Hair follicle dermal papilla cell (primary cell): ENCODE results near the gene USP50.

GRCh38 chr15:50224483-50225024 is 41.0 kb downstream of the HDC start:
- CAGE, long polyA plus RNA, result no peak

DNA sequence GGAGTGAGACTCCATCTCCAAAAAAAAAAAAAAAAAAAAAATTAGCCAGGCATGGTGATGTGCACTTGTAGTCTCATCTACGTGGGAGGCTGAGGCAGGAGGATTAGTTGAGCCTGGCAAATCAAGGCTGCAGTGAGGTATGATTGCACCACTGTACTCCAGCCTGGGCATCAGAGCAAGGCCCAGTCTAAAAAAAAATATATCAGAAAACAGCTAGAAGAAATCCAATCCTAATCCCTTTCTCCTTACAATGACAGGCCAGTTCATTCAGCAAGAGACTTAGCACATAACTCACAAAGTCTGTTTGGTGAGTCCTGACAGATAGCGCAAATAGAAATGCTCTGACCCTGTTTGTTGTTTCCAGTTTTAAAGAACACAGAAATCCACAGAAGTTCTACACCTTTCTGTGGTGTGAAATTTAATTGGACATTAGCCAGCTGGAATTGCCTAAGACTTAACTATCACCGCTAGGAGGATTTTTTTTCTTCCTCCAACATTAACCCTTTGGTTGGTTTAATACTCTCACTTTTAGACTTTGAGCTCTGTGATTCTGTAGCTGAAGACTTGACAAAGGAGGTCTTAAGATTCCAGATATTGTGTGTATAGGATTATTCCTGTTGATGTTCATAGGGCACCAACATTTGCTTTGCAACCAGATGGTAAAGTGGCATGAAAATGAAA is 30.8 kb downstream of the HDC start:
- CAGE, long polyA plus RNA, result no peak

DNA sequence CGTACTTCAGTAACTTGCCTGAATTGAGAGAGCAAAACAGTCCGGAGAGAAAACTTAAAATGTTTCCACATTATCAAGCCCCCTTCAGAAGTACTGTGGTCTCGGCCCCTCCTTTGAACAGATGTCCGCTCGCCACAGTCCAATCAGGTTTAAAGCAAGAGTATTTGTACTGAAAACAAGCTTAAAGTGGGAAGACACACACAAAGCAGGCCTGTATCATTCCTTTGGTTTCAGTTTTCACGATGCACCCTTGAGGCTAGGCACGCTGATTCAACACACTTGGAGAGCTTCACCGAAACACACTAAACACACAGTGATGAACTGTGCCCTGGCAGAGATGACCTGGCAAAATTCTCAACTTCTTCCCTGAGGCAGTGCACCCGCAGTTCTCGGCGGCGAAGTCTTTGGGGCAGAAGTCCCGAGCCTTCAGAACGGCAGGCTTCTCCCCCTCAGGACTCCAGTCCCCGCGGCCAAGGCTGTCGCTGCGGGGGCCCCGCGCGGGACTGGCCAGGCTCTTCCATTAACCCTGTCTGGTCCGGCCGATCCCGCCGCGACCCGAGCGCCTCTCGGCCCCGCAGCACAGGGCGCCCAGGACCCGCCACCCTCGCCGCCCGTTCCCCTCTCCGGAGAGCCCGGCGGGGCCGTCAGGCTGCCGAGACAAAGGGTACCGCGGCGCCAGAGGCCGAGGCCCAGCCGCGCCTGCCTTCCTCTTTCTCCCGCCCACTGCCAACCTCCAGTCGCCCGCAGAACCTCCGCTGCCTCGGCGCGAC is 953 bp downstream of the GABPB1 start:
- CAGE, long polyA plus RNA, result no peak

DNA sequence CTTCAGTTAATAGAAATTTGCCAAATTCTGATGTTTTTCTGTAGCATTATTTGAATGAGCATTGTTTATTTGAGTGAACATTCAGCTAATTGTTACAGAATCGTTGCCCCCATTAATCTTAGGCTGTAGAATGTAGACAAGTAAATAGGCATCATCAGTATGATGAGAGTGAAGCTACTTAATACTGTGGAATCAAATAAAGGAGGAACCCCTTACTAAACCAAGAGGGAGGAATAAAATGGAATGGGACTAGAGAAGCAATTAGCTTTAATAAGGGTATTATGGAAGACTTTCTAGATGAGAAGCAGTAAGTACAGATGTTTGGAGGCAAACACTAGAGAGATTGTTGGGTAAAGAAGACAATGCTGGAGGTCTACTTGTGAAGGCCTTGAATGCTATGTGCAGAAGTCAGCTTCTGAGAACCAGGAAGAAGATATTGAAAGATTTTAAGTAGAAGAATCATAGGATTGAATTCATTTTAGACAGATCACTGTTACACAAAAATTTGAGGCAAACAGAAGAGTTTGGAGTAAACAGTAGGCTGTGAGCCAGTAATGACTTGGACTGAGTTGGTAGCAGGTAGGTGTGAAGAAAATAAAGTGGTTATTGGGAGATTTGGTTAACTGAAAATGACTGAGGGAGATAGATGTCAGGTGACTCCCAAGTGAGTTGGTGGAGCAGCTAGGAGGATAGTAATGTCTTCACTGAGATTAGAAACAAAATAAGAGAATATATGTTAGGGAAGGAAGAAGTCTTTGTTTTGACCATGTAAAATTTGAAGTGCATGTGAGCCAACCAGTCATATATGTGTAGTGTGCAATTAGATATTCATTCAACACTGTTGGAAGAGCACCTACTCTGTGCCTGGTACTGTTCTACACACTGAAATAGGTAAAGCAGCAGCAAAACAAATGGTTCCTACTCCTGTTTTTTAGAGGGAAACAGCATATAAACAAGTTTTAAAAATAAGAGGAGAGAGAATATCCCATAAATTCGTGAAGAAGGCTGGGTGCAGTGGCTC is 1.7 kb upstream of the GABPB1 start:
- CAGE, long polyA plus RNA, result no peak

- CAGE, long polyA plus RNA, result no peak
Observed at GRCh38 chr15:50546446-50546968, at the start of gene USP50. TSS of gene USP50 (minus strand) at chr15:50546666.

GRCh38 chr15:50635625-50635824 is 51.1 kb downstream of the TRPM7 start:
- CAGE, long polyA plus RNA, result no peak

DNA sequence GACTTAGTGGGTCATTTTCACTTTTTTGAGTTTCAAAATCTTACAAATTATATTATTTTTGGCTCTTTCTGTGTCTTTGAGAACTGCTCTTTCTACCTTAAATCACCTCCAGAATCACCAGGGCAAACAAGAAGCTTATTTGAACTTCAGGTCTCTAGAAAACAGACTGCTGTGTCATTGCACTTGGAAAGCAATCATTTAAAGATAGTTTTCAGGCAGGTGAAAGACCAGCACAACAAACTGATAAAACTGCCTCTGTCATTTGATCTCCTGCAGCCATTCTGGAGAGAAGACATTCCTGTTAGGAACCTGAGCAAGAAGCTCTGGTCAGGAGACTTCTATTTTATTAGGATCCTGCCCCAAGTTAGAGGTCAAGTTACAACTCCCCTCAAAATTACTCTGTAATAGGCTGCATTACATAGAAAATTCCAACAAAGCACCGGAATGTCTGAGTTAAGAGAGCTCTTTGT is 50.7 kb upstream of the AP4E1 start:
- CAGE, long polyA plus RNA, result no peak

DNA sequence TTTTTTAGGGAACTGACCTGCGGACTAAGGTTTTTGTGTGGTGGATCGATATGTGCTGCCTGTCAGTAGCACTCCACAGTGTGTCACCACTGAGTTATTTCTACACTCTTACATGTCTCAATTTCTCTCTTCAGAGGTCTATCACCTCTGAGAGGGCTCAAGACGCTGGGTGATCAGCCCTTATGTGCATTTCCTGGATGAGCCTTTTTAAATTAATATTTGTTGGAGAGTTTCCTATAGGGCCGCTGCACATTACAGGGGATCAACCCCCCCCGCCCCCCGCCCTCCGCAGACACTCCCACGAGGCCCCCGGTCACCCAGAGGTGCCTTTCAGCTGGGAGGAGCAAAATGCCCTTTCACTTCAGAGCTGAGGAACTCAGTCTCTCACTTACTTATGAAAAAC is 34.5 kb upstream of the AP4E1 start:
- CAGE, long polyA plus RNA, result no peak

DNA sequence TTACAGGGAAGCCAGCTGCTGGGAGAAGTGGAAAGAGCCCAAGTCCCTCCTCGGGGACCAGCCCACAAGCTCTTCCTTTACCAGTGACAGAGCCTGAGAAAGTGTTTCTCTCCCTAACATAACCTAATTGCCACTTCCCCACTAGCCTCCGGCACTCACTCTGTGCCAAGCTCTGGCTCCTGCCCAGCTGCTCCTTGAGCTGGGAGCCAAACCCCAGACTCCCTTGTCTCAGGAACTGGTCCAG is 42.9 kb downstream of the TNFAIP8L3 start:
- CAGE, long polyA plus RNA, result no peak

- CAGE, long polyA plus RNA, result no peak
Observed at GRCh38 chr15:51465481-51465703, 123.9 kb downstream of the GLDN start.

GRCh38 chr15:51621589-51622261 is 846 bp downstream of the DMXL2 start:
- CAGE, long polyA plus RNA, result no peak

GRCh38 chr15:51751786-51752691 is 642 bp downstream of the TMOD2 start:
- CAGE, long polyA plus RNA, result no peak

DNA sequence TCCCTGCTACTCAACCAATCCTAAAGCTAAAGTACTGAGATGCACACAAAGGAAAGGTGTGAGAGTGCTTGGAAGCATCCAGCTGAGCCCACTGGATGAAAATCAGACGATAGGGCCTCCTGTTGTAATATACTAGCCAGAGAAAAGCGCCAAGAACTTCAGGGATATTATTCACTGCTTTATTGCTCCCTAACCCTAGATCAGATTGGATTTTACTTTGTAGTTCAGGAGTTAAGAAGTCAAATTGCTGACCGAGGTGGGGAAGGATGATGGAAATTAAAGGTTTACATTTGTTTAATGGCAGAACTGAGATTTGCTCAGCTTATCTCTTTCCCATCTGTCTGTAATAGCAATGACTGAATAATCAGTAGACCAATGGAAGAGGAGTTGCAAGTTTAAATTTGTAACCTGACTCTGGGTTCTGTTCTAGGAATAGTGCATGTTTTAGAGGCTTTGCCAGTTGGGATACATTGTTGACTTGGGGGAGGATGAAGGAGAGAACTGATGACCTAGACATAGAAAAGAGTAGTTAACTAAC is 16.5 kb upstream of the TMOD3 start:
- CAGE, long polyA plus RNA, result no peak

DNA sequence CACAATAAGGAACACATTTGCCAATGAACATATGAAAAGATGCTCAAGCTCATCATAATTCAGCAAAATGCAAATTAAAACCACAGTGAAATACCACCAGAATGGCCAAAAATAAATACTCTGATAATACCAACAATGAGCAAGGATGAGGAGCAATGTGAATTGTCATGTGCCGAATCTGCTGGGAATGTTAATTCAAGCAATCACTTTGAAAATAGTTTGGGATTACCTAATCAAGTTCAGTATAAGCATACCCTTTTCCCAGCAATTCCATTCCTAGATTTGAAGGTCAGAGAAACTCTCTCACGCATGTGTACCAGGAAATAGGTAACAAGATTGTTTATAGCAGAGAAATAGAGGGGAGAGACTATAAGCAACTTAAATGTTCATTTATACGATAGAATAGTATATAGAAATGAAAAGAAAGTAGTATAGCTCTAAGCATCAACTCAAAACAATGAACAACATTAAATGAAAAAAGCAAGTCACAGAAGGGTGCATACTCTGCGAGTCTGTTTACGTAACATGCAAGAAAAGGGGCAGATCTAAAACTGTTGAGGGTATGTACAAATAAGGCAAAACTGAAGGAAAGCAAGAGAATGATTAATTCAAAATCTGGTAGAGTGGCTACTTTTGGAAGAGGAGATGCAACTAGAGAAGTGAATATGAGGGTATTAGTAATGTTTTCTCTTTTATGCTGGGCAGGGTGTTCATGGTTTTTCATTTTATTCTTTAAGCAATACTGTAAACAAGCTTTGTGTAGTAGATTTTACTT is 27.4 kb downstream of the TMOD3 start:
- CAGE, long polyA plus RNA, result no peak

- CAGE, long polyA plus RNA, result no peak
Observed at GRCh38 chr15:51981964-51982790, 10.6 kb upstream of the LEO1 start.

DNA sequence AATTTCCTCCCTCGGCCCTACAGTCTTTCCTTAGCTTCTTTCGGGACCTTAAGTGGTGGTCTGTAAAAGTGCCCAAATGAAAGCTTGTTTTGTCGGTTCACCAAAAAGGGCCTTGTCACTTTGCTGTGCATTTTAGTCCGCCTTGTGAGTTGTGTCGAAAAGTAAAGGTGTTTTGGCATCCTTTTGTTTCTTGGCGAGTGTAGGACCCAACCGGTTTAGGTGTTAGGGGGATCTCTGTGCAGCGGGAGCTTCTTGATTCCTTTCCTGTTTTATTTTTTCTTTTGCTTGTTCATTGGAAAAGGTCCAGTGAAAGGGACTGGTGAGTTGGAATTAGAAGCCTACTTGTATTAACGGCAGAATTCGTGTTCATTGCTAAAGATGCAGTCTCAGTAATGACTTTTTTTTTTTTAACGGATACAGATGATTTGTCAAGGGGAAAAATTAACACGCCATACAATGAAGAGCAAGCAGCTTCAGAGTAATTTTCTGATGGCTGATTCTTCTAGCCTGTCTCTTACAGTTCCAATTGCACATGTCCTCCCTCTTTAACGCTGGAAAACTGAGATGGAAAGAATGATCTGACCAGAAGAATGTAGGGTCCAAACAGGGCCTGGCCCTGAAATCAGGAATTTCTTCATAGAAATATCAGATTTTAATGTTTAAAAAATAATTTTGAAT is 1.2 kb downstream of the MAPK6 start:
- CAGE, long polyA plus RNA, result no peak

- CAGE, long polyA plus RNA, result no peak
Observed at GRCh38 chr15:52039982-52041450, 21.5 kb downstream of the MAPK6 start.

GRCh38 chr15:52095047-52095413 is 17.5 kb downstream of the BCL2L10 start:
- CAGE, long polyA plus RNA, result no peak

DNA sequence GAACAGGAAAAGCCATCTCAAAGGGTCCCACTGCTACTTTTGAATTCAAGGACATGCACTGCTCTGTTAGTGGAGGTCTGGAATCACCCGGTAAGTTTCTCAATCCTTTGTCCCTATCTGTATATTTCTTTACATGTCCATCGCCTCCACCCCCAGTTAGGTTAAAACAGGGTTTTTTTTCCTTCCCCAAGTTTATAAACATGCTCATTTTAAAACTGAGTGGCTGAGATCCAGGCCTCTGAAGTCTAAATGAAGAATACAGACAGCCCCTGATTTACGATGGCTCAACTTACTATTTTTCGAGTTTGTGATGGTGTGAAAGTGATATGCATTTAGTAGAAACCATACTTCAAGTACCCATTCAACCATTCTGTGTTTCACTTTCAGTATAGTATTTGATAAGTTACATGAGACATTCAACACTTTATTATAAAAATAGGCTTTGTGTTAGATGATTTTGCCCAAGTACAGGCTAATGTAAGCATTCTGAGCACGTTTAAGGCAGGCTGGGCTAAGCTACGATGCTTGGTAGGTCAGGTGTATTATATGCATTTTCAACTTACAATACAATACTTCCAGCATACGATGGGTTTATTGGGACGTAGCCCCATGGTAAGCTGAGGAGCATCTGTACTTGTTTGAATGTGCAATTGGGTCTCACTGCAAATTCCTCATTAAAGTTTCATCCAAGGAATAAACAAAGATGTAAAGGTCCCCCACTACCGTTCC is 30.6 kb upstream of the GNB5 start:
- CAGE, long polyA plus RNA, result no peak

GRCh38 chr15:52239494-52240222 is 48.5 kb upstream of the GNB5 start:
- CAGE, long polyA plus RNA, result no peak